ENCODE measurements around the genes CLGN and ELMOD2.

- RRBS = no CpG with 5 or more reads among the region's 1 CpG
These were observed 2.7 kb downstream of the SLC7A11 start for GRCh38 chr4:138239428-138239864.

DNA sequence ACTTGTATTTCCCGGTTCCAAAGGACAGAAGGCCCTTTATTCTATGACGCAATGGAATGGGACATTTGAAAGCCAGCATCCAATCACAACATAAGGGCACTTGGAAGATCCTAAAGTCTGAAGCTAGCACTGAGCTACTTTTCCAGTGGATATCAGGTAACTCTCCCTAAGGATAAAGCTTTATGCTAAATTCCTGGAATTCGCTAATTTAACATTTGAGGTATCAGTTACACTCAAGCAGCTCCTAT lies 75.5 kb upstream of the NOCT start:
- RRBS = no CpG with 5 or more reads among the region's 3 CpGs

GRCh38 chr4:138954114-138954552 lies 61.4 kb upstream of the NOCT start:
- RRBS = no CpG with 5 or more reads among the region's 2 CpGs

DNA sequence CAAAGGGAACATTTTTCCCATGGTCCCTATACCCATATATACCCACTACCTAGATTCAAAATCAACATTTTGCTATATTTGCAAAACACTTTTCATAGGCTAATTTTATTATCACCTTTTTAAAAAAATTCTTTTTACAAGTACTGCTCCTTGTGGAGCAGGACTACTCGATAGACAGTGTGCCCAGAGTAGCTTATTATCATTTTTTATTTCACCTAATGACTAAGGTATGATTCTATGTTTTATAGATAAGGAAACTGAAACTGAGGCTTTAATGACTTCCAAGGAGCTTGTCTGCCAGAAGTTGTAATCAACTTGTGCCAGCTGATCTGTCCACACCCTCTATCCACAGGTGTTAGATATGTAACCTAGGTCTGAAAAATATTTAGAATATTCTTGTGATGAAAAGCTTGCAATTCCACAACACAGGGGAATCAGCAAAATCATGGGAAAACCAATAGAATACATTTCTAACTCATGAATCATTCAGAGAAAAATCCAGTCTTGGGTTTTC lies 1.4 kb upstream of the NOCT start:
- RRBS = no CpG with 5 or more reads among the region's 1 CpG

- RRBS = no CpG with 5 or more reads among the region's 5 CpGs
These were observed 1.5 kb downstream of the ELF2 start for GRCh38 chr4:139175491-139175927.

DNA sequence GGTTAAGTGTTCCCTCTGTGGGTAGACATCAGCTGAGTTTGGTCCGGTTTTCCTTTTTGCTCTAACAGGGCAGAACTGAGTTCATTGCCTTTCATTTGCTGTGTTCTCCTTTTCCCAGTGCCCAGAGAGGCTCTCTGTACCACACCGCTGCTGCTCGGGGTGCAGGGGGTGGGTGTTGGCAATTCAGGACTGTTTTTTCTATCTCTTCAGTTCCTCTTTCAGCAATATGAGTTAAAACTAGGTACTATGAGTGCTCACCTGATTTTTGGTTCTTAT lies 17.3 kb downstream of the RAB33B start:
- RRBS = no CpG with 5 or more reads among the region's 3 CpGs

GRCh38 chr4:139770353-139770755 lies 104.7 kb downstream of the MGST2 start:
- RRBS = no CpG with 5 or more reads among the region's 4 CpGs

DNA sequence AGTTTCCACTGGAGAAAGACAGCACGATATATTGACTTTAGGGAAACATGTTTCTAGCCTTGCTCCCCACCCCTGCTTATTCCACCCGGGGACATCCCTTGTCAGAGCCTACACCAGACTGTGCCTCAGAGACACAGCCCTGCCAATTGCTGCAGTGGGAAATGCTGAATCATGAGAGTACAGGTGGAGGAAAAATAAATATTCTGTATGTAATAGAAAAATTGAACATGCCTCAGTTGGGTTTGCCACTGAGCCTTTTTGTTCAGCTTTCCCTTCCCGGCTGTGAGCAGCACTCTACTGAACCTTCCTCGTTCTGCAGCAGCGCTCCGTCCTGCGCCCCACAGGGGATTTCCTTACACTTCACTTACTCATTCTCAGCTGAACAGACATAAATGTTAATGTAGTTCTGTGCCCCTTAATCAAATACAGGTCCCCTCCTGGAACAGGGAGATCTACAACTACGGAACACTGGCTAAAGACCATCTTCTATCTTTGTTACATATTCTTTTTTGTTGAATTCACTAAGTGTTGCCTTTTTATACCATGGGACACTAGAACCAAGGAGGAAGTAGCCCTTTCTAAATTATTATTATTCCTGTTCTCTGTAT lies 121.3 kb downstream of the MGST2 start:
- RRBS = 82% methylated on average over 1 of the region's 8 CpGs

- RRBS = no CpG with 5 or more reads among the region's 8 CpGs
These were observed 193.0 kb downstream of the MGST2 start for GRCh38 chr4:139858460-139859255.

GRCh38 chr4:139875542-139875882 lies 209.9 kb downstream of the MGST2 start:
- RRBS = no CpG with 5 or more reads among the region's 4 CpGs

DNA sequence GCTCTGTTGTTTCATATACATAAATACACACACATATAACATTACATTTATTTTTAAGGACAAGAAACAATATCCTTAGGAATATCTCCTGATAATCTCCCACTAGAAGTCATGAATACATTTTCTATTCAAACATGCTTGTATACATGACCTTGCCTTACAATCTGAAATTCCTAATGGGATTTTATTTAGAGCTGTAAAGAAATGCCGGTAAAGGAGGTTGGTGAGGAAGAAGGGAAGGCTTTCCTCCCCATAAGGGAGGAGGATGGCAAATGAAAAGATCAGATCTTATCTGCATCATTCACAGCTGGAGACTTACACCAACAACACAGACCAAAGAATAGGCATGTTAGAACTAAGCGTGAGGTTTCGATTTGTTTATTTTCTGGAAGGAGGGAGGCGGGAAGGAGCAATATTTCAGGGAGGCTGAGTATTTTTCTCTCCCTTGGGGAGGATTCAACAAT lies 235.8 kb downstream of the MGST2 start:
- RRBS = no CpG with 5 or more reads among the region's 4 CpGs

GRCh38 chr4:139989220-139990041 lies 164.6 kb downstream of the MAML3 start:
- RRBS = no CpG with 5 or more reads among the region's 10 CpGs

DNA sequence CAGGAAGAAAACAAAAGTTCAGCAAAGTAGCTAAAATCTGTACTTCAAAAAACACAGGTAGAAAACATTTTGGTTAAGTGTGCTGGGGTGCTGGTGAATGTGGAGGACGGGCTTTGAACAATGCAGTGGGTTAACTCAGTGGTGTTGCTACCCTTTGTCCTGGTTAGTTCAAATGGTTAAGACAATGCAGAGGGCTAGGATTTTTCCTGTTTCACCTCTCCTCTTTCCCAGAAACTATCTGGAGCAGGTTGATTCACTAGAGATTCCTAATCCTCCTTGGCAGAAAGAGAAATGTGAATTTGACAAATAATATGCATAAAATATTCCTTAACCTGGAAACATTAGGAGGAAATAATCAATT lies 149.0 kb downstream of the MAML3 start:
- RRBS = no CpG with 5 or more reads among the region's 1 CpG

- RRBS = 2% methylated on average over 23 of the region's 68 CpGs
These were observed 963 bp downstream of the MAML3 start for GRCh38 chr4:140152725-140153716.

DNA sequence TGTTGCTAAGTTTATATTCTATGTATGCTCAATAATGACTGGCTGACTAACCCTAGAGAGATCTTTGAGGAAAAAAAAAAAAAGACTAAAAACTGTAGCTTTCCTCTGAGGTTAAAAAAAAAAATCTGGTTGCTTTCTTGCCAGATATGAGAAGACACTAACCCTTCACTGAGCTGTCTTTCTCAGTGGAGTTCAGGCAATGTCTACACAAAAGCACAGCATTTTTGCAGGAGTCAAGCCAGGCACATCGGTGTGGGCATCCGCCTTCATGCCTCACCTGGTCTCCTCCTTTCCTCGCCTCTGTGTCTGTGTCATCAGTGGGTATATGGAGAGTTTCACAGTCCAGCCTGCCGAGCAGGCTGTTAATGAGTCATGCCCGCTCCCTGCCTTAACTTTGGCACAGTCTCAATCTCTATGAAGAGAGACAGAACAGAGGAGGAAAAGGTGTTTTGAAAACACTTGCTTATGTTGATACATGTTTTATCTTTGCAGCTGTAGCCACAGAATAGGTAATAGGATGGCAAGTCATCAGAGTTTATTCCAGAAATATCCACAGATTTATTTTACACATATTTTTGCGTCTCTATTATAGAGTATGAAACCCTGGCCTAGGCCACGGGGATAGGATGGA lies 32.7 kb upstream of the MAML3 start:
- RRBS = no CpG with 5 or more reads among the region's 7 CpGs

GRCh38 chr4:140372418-140373228 lies 823 bp upstream of the SCOC start:
- RRBS = no CpG with 5 or more reads among the region's 20 CpGs

GRCh38 chr4:140427524-140428083 lies at the start of gene CLGN:
CLGN (minus strand) TSS chr4:140427648.
- RRBS = no CpG with 5 or more reads among the region's 40 CpGs

DNA sequence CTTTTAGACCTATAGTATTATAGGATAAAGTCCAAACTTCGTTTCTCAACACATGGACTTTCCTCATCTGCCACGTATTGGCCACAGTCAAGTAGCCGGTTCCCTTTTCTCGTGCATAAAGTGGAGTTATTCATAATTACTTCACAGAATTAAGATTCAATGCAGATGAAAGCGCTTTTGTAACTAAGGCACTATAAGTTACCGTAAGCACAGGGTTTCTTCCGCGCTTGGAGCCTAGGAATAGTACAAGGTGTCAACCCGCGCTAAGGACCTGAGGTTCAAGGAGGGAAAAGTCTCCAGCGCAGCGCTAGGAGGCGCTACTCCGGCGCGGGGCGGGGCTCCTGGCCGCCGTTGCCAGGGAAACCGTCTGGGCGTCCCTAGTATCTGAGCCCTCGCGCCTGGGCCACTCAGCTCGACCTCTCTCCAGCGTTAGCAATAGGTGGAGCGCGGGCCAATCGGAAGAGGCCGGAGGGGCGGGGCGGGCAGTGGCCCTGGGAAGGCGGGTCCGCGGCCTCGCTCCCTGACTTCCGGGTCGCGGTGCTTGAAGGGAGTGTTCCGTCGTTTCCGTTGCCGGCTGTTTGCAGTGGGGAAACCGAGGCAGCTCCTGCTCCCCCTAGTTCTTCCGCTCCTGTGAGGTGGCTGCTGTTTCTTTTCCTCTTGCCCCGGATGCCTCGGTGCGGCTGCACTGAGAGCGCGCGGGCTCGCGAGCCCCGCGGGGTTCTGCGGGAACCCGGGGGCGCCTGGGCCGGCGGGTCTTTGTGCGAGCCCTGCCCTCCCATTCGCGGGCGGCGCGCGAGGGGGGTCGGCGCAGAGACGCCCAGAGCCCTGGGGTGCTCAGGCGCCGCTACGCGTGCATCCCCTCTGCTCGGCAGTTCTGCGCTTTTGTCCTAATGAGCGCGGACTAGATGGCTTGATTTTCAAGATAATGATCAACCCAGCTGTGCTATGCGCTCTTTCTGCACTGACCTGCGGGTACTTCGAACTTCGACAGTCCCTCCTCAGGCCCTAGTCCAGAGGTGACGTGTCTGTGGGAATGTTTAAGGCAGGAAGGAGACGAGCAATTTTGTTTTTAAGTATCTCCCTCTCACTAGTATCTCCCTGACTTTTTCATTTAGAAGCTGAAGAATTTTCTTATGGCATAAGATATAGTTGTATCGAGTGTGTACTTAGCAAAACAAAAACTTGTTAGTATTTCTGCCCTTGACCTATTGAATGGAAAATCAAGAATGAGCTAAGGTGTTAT lies at the start of gene ELMOD2:
Gene ELMOD2, plus strand, starts transcription at position 523 of the 1,243 bp plus-strand sequence.
- RRBS = 2% methylated on average over 32 of the region's 84 CpGs

All from mononuclear cell (primary cell).